Liver (tissue), 9 donors: ENCODE results near the gene UBR4.

- PRO-cap, 5 experiments = no peak in any of the 5 experiments
- RAMPAGE, long total RNA, 2 experiments = no peak in any of the 2 experiments
- RRBS = 5% methylated on average over 35 of the region's 73 CpGs
Measured at GRCh38 chr1:18109608-18110849, 2.4 kb downstream of the IGSF21 start.

DNA sequence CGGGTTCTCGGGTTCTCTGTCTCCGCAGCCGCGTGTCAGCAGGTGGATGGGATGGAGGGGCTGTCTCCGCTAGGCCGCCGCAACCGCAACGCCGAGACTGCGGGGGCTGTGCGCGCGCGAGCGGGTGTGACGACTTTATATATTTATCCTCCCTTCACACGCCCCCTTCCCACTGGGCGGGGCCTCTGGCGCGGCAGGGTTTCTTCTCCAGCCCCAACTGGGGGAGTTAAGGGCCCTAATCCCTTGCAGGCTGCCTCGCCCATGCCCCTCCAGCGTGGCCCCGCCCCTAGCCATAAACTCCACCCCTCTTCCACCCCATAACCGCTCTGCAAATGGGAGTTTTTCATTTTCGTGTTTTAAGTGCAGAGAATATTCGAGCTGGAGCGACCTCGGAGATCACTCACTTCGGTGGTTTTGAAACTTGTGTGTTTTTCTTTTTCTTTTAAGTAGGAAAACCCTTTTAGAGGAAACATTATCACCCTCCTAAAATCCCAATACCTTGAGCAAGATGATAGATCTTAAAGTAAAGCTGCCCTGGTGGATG, 3.5 kb downstream of the IGSF21 start:
- PRO-cap, 5 experiments = peak in 2 of 5 experiments; most common minus-strand start position 112 of the sequence (in 2)
- RAMPAGE, long total RNA, 2 experiments = no peak in any of the 2 experiments
- RRBS = no CpG with 5 or more reads among the region's 31 CpGs

GRCh38 chr1:18384323-18384820, 96.4 kb upstream of the KLHDC7A start:
- PRO-cap, 5 experiments = no peak in any of the 5 experiments
- RAMPAGE, long total RNA, 2 experiments = no peak in any of the 2 experiments
- RRBS = no CpG with 5 or more reads among the region's 3 CpGs

GRCh38 chr1:18481240-18481417, 399 bp downstream of the KLHDC7A start:
- PRO-cap, 5 experiments = peak in 1 of 5 experiments; most common plus-strand start chr1:18481354 (in 1)
- RAMPAGE, long total RNA, 2 experiments = no peak in any of the 2 experiments
- RRBS = no CpG with 5 or more reads among the region's 5 CpGs

GRCh38 chr1:18914847-18915331, 12.5 kb upstream of the ALDH4A1 start:
- PRO-cap, 5 experiments = no peak in any of the 5 experiments
- RAMPAGE, long total RNA, 2 experiments = no peak in any of the 2 experiments
- RRBS = no CpG with 5 or more reads among the region's 3 CpGs

DNA sequence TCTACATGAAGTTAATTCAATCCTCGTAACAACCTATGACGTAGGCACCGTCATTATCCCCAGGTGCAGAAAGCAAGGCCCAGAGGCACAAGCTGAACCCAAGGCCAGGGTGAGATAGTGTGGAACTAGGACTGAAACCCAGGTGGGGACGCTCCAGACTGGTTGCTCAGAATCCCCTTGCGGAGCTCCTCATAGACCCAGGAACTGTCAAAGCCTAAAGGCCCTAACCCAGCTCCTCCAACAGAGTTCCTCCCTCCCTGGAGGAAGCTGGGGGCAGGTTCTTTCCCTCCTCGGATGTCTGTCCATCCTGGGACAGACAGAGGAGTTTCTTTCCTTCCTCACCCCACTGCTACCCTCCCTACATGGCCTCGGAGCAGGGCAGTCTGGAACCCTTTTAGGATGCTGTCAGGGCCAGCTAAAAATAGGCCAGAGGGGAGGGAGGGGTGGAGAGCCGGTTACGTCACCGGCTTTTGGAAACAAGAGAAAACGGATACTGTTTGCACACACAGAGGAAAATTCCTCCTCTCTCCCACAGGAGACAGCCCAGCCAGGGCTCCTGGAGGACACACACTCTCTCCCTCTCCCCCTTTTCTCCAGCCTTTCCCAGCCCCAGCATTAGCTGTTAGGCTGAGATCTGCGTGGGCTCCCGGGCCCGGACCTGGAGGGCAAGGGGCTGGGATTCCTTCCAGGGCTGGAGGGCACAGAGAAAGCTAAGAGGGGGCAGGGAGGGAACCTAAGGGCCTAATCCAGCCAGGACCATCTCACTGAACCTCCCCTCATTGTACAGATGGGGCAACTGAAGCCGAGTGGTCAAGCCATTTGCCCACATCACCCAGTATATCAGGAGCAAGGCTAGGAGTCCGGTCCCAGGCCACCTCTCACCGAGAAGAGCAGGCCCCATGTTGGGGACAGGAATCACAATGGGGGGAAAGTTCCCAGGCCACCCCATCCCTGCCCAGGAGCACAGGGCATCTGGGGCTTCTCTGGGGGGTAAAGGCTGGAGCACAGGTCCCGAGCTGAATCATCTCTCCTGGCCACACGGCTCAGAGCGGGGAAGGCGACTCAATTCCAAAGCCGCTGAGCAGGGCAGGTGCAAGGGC, 20.0 kb upstream of the ALDH4A1 start:
- PRO-cap, 5 experiments = peak in 3 of 5 experiments; most common plus-strand start position 541 of the sequence (in 2); most common minus-strand start position 370 of the sequence (in 2)
- RAMPAGE, long total RNA, 2 experiments = no peak in any of the 2 experiments
- RRBS = no CpG with 5 or more reads among the region's 22 CpGs

DNA sequence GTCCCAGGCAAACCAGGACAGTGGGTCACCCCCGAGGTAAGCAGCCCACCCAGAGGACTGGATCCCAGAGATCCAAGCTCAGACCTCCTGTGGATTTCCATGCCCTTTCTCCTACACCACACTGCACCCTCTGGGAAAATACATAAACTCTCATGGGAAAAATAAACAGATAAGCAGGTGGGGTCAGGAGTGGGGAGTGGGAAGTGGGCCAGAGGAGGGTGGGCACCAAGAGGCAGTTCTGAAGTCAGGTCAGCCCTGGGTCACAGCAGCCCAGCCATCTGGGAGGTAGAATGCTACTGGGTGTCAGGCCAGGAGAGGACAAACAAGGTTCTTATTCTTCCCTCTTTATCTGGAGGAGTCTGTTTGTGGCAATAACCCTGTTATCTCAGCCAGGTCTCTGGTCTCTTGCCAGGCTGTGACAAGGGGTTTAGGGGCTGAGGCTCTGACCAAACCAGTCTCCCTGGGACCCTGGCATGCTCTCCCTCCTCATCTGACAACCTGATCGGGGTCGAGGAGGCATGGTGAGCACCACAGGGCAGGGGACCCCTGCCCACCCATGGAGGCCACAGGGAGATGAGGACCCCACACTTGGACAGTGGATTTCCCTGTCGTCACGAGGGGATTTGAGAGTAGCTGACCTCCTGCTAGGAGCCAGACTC, 51.1 kb upstream of the IFFO2 start:
- PRO-cap, 5 experiments = no peak in any of the 5 experiments
- RAMPAGE, long total RNA, 2 experiments = no peak in any of the 2 experiments
- RRBS = no CpG with 5 or more reads among the region's 5 CpGs

DNA sequence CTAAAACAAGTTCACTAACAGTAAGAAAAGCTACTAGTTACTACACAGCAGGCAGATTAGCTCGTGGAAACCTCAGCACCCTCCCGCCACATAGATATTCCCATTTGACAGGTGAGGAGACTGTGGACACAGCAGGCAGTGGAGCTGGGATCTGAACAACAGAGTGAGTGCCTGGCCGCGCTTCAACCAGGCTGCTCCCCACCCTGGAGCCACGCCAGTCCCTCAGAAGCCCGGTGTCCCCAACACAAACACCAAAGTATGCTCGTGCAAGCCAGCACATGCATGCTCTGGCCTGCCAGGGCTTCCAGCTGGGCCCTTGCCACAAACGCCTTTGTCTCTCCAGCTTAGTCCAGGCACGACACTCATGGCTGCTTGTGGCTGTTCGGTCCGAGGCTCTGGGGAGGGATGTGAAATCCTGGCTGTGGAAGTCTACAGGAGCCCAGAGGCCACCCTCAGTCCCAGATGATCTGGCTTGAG, 116.8 kb upstream of the IFFO2 start:
- PRO-cap, 5 experiments = no peak in any of the 5 experiments
- RAMPAGE, long total RNA, 2 experiments = no peak in any of the 2 experiments
- RRBS = no CpG with 5 or more reads among the region's 11 CpGs

GRCh38 chr1:19123917-19124403, 86.1 kb downstream of the UBR4 start:
- PRO-cap, 5 experiments = no peak in any of the 5 experiments
- RAMPAGE, long total RNA, 2 experiments = no peak in any of the 2 experiments
- RRBS = no CpG with 5 or more reads among the region's 3 CpGs

GRCh38 chr1:19137755-19138614, 72.1 kb downstream of the UBR4 start:
- PRO-cap, 5 experiments = no peak in any of the 5 experiments
- RAMPAGE, long total RNA, 2 experiments = no peak in any of the 2 experiments
- RRBS = 89% methylated on average over 2 of the region's 6 CpGs

DNA sequence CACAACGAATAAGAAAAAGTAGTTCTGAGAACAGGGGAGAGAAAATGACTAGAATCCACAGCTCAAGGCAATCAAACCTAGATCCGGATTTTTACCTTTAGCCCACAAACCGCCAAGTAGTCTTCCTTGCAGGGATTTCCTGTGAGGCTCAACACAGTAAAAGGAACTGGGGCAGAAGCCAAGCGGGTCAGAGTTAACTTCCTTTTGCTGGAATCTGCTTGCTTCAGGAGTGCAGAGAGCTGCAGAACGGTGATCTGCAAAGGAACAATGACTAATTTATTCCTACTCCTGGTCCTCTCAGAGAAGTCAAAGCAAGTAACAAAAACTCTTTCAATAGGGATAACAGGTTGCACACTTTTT, 53.4 kb downstream of the UBR4 start:
- PRO-cap, 5 experiments = no peak in any of the 5 experiments
- RAMPAGE, long total RNA, 2 experiments = no peak in any of the 2 experiments
- RRBS = no CpG with 5 or more reads among the region's 5 CpGs

GRCh38 chr1:19210133-19211225, at the start of gene UBR4:
TSS of gene UBR4 (minus strand) at chr1:19210266.
- PRO-cap, 5 experiments = peak in 5 of 5 experiments; most common plus-strand start chr1:19210395 (in 4); most common minus-strand start chr1:19210261 (in 4)
- RAMPAGE, long total RNA, 2 experiments = start-site peak on the plus strand in 1 of 2 experiments, at chr1:19210495-19210533 at its widest, 16 to 27 reads per replicate; start-site peak on the minus strand in 1 of 2 experiments, at chr1:19210253-19210280 at its widest, 959 reads per replicate
- RRBS = under 1% methylated on average over 23 of the region's 73 CpGs

DNA sequence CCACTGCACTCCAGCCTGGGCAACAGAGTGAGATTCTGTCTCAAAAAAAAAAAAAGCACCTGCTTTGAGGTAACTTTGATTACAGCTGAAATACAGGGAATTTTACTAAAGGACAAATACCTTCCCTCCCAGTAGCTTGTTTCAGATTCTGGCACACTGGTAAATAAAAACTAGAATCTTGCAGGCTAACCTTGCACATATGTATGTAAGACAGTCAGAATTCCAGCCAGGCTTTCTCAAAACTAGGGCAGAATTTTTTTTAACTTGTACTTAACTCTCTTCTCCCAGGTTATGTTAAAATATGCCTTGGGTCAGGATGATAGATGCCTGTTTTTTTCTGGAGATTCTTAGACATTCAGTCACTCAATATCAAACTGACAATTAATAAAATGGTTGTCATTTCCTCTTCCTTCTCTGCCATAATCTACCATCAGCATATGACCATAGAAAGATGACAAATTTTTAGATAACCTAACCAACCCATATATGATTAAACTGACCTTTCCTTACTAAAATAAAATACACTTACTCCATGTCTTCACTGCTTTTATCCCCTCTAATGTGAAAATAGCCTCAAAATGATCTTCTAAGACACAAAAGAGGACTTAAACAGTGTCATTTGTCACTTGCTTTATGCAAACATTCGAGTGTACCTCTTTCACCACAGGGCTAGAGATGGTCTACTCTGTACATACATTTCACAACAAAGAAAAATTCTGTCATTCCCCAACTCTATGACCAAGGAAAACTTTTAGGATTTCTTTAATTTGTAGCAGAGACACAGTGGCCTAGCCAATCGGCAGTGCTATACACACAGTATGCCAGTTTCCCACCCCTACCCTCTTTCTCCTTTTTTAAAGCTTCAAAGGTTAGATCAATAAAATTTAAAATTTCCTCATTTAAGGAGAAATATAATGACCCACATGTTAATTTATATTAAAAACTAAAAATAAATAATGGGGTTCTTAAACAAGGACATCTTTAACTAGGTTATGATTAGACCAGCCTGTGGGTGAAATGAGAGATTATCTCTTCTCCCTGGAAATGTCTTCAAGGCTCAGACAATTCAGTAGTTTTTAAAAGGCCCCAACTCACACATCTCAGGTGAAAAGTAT, 7.8 kb upstream of the UBR4 start:
- PRO-cap, 5 experiments = no peak in any of the 5 experiments
- RAMPAGE, long total RNA, 2 experiments = no peak in any of the 2 experiments
- RRBS = no CpG with 5 or more reads among the region's 2 CpGs

- PRO-cap, 5 experiments = peak in 4 of 5 experiments; most common plus-strand start chr1:19274259 (in 4); most common minus-strand start chr1:19274174 (in 2)
- RAMPAGE, long total RNA, 2 experiments = no peak in any of the 2 experiments
- RRBS = no CpG with 5 or more reads among the region's 57 CpGs
Measured at GRCh38 chr1:19273973-19274560, 14.5 kb downstream of the AKR7A3 start.

GRCh38 chr1:19310934-19311543, 905 bp downstream of the AKR7A2 start:
- PRO-cap, 5 experiments = no peak in any of the 5 experiments
- RAMPAGE, long total RNA, 2 experiments = no peak in any of the 2 experiments
- RRBS = no CpG with 5 or more reads among the region's 10 CpGs

DNA sequence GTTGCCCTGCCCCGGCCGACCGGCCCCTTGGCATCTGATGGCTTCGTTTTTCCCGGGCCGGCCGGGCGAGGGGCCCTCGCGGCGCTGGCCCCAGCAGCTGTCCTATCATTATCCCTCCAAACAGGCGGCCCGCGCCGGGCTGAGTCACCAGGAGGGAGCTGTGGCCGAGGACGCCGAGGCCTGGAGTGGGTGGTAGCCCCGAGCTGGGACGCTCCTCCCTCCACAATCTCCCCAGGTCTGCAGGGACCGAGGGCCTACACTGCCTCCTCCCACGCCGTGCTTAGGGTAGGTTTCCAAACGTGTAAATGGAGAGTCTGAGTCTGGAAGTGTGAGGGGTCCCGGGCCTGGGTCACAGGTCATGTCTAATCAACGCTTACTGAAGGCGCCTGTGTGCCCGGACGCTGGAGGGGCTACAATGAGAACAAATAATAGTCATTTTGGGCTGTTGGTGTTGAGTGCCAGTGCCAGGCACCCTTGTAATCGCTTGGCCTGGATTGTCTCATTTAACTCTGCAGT, 537 bp downstream of the SLC66A1 start:
- PRO-cap, 5 experiments = peak in 3 of 5 experiments; most common plus-strand start position 234 of the sequence (in 1); most common minus-strand start position 239 of the sequence (in 2)
- RAMPAGE, long total RNA, 2 experiments = no peak in any of the 2 experiments
- RRBS = 7% methylated on average over 14 of the region's 30 CpGs

GRCh38 chr1:19353461-19354211, 41.5 kb downstream of the SLC66A1 start:
- PRO-cap, 5 experiments = no peak in any of the 5 experiments
- RAMPAGE, long total RNA, 2 experiments = no peak in any of the 2 experiments
- RRBS = no CpG with 5 or more reads among the region's 10 CpGs

GRCh38 chr1:19414311-19415165, 70.8 kb downstream of the CAPZB start:
- PRO-cap, 5 experiments = no peak in any of the 5 experiments
- RAMPAGE, long total RNA, 2 experiments = no peak in any of the 2 experiments
- RRBS = no CpG with 5 or more reads among the region's 4 CpGs

DNA sequence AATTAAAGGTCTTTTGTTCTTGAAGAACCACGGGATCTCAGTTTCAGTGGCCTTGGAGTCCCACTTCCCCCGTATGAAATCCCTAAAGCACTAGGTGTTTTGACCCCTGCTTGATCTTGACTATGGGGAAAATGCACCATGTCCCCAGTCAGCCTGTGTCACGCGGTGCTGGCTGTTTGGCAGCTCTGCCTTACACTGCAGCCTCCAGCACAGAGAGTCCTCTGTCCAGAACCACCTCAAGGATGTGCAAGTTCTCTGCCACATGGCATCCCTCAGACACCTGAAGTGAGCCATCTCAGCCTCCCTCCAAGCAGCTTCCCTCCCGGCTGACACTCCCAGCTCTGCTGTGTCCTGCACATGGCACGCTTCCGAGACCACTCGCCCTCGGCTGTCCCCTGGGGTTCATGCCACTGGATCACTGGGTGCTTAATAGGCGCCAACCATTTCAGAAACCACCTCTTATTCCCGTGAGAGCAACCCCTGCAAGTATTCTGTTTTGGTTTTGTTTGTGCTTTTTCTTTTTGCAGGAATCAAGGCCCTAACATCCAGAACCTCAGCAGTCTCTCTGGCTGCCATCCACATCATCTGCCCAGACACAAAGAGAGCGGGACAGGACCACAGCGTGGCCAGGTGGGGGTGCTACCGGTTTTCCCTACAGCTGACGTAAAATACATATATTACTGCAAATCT, 45.8 kb downstream of the CAPZB start:
- PRO-cap, 5 experiments = no peak in any of the 5 experiments
- RAMPAGE, long total RNA, 2 experiments = no peak in any of the 2 experiments
- RRBS = 43% methylated on average over 1 of the region's 15 CpGs

DNA sequence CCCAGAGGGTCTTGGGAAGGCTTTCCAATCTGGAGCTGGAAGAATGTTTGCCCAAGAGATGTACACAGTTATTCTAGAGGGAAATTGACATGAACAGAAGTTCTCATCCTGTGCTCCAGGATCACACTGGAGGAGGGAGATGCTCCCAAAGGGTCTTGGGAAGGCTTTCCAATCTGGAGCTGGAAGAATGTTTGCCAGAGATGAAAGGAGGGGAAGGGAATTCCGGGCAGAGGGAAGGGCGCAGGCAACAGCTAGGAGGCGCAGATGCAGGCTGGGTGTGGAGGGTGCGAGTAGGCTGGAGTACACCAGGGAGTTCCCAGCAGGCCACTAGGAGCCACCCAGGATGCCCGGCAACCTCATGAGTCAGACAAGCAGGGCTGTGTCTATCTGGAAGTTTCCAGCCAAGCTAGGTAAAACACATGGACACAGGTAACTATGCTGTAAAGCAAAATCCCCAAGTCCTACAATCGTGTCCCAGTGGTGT, 1.1 kb upstream of the NBL1 start:
- PRO-cap, 5 experiments = no peak in any of the 5 experiments
- RAMPAGE, long total RNA, 2 experiments = no peak in any of the 2 experiments
- RRBS = no CpG with 5 or more reads among the region's 6 CpGs